GM19240 (cell line): Measurements from ENCODE around the genes PBX2 and BTNL2.

GRCh38 chr6:32190119-32190807, at the start of gene PBX2:
TSS of gene PBX2 (minus strand) at chr6:32190202.
- RRBS, result 3% methylated on average over 2 of the region's 20 CpGs

- RRBS, result no CpG with 5 or more reads among the region's 3 CpGs
Observed at GRCh38 chr6:32407094-32407337, at the start of gene BTNL2. TSS of gene BTNL2 (minus strand) at chr6:32407181.

- RRBS, result no CpG with 5 or more reads among the region's 3 CpGs
Observed at GRCh38 chr6:32689422-32690008, 23.1 kb upstream of the HLA-DQB1 start.

GRCh38 chr6:32796647-32797404, 20.0 kb downstream of the HLA-DOB start:
- RRBS, result no CpG with 5 or more reads among the region's 23 CpGs

DNA sequence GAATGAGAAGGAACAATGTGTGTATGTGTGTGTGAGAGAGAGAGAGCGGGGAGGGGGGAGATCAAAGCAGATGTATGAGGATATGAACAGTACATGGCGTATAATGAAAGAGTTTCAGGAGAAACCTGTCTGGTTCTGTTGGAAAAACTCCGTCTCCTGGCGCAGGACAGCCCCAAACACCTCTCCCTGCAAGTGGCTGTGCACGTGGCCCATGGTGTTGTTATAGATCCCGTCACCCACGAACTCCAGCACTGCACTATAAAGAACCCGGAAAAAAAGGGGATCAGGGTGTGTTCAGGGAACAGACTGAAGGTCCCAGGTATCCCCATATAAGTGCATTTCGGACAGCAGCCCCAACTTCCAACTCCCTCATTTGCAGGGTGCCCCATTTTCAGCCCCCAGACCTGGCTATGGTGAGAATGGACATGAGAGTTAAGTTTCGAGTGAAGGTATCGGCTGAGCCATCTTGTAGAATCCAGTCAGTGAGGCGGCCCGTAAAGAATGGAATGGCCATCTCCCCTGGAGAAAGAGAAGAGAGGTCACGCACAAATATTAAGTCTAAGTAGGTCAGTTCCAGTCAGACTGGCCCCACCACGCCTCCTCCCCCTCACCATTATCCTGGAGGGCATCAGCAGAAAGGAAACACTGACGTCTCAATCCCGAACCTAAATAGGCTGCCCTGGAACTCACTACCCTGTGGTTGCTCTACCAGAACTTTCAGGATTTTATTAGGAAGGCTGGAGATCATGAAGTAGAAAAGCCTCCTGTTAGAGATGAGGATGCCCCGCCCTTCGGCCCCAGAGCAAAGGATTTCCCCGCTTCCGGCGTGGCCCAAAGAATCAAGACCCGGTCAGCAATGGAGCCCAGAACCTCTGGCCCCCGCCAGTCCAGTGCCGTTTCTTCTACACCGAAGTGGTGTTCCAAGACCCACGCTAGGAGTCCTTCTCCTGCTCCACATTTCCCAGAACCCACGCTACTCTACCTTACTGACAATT, 1.2 kb downstream of the TAP1 start:
- RRBS, result no CpG with 5 or more reads among the region's 28 CpGs

GRCh38 chr6:32861149-32861510, 7.1 kb downstream of the PSMB9 start:
- RRBS, result no CpG with 5 or more reads among the region's 7 CpGs

DNA sequence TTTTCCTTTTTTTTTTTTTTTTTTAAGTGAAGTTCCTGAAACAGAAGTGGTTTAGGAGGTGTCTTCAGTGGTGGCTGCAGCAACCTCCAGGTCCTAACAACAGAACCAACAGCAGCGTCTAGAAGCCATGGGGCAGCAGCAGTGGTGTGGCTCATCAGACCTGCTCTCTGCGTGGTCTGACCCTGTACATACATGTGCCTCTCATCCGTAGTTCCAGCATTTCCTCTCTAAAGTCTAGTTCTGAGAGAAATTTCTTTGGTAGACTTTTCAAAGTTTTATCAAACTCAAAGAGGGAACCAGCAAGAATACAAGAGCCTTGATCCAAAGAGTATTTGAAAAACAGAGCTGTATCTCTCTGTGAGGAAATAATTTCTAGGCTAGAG, 13.3 kb downstream of the PSMB9 start:
- RRBS, result no CpG with 5 or more reads among the region's 3 CpGs

GRCh38 chr6:32943923-32944290, 3.1 kb upstream of the HLA-DMB start:
- RRBS, result no CpG with 5 or more reads among the region's 2 CpGs

GRCh38 chr6:32980203-32980762, 11.9 kb downstream of the BRD2 start:
- RRBS, result no CpG with 5 or more reads among the region's 14 CpGs

DNA sequence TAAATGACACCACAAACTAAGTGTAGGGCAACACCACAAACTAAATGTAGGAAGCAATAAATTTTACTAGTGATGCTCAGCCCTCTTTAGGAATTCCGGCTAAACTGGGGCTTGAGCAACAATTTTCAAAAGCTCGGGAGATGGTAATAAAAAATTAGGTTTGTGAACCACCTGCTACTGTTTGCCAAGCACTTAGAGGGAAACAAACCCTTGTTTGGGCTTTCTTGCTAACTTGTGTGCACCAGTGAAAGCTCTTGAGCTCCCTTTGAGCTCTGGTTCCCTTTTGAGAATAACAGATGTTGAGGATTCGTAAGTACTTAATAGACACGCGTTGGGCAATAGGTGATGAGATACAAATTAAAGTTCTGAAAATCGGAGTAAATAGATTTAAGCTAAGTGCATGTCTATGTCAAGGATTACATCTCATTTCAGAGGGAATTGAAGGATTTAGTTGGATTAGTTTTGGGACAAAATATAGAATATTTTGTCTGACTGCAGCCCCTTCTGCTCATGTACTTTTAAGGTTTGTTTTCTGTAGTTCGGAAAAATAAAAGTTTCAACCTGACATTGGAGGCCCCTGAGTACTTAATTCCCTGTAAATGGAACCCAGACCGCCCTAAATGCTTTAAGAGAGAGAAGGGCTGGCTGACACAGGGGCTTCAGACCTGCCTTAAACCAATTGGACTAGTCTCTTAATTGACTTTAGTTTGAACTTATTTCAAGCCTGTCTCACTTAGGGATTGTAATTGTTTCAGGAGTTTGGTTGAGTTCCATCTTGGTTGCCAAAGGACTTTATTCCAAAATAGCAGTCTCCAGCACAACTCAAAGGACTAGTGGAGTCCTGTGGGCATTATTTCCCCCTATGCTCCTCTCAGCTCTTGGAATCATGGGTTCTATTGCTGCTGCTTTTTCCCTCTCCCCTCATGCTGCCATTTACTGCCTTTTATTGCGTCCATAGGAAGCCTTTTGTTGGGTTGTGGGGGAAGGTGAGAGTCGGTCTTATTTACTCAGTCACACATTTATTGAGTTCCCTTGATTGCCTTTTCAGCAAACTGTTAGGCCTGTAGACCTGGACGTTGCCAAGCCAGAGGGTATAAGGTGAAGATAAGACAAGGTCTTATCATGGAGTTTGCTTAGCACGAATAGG, 14.3 kb downstream of the BRD2 start:
- RRBS, result no CpG with 5 or more reads among the region's 12 CpGs

GRCh38 chr6:33028351-33028835, 19.0 kb upstream of the HLA-DOA start:
- RRBS, result no CpG with 5 or more reads among the region's 1 CpG

DNA sequence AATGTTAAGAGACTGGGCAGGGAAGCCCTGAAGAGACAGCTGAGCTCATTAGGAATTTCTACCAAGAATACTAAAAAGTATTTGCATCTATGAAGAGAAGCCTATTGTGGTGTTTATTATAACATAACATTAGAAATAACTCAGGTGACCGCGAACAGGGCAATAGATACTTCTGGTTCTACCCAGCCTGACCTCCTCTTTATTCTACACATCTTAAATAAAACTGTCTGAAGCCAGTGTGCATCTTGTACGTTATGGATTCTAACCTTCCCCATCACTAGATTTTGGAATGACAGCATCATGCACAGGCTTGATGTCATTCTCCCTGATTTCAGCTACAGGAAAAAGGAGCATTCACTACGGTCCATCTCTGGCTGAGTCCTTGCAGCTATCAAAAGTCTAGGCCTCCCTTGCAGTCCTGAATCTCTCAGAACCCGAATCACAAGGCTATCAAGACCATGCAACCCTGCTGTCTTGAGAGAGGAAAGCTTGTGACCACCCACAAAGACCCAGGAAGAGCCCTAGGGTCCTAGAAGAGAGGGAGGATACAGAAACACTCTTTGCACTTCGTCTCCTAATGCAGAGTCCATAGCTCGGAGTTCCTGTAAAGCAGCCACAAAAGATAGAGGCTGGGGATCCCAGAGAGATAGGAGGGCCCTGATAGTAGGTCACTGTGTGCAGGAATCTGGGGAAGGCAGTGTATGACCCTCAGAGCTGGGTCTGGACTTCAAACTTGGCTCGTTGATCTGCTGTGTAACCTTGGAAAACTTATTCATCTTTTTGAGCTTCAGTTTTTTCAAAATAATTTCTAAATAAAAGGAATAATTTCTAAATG, 3.2 kb upstream of the HLA-DPB1 start:
- RRBS, result no CpG with 5 or more reads among the region's 8 CpGs

- RRBS, result no CpG with 5 or more reads among the region's 12 CpGs
Observed at GRCh38 chr6:33085594-33086222, 9.9 kb downstream of the HLA-DPB1 start.

DNA sequence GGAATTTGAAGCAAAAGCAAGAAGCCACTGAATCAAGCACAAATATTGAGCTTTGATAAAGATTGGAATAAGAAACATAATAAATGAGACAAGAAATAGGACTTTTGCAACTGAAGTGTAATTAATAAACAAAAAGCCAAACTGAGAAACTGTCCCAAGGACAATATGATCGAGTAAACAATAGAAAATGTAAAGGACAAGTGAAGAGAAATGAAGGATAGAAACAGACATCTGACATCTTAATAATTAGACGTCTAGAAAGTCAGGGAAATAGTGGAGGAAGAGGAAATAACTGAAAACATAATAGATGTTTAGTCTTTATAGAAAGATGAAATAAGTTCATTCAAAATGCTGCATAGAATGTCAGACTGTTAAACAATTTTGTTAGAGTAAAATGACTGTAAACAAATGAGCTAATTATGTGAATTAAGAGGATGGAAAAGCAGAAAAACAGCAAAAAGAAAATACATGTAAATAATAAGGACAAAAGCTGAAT, 14.2 kb downstream of the HLA-DPB1 start:
- RRBS, result no CpG with 5 or more reads among the region's 2 CpGs

- RRBS, result no CpG with 5 or more reads among the region's 11 CpGs
Observed at GRCh38 chr6:33163898-33164364, 28.3 kb downstream of the COL11A2 start.

DNA sequence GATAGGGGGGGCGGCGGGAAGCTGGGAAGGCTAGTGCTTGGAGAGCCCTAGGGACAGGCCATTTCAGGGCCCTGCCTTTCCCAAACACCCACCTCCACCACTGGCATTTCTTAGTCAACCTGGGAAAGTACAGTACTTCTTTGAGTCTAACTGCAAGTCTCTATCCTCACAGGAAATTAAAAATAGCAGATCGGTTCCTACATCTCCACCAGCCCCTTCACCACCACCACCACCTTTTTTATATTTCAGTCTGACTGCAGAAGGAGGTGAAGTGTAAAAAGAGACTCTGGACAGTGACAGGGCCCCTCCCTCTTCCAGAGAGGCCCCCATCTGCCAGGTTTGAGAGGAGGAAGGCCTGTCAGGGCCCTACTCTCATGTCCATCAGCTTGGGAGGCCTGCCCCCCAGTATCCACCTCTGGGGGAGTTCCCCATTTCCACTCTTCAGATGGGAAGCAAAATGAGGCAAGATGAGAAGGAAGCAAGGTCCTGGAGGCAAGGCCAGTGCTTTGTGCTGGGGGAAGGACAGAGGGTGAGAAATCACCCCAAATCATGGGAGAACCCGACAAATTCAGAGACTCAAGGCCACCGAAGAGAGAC, 1.7 kb upstream of the COL11A2 start:
- RRBS, result no CpG with 5 or more reads among the region's 5 CpGs

GRCh38 chr6:33297379-33297633, 1.4 kb downstream of the RGL2 start:
- RRBS, result no CpG with 5 or more reads among the region's 8 CpGs

GRCh38 chr6:33316496-33317147, 922 bp downstream of the ZBTB22 start:
- RRBS, result 38% methylated on average over 2 of the region's 17 CpGs

- RRBS, result no CpG with 5 or more reads among the region's 9 CpGs
Observed at GRCh38 chr6:33423318-33423741, 3.5 kb downstream of the SYNGAP1 start.

- RRBS, result no CpG with 5 or more reads among the region's 11 CpGs
Observed at GRCh38 chr6:33599250-33600017, 19.4 kb upstream of the BAK1 start.